Myometrial cell (primary cell): ENCODE measurements around a stretch of chr14.

GRCh38 chr14:55212541-55212966 lies 21.2 kb upstream of the DLGAP5 start:
- RAMPAGE, long total RNA, result no peak

DNA sequence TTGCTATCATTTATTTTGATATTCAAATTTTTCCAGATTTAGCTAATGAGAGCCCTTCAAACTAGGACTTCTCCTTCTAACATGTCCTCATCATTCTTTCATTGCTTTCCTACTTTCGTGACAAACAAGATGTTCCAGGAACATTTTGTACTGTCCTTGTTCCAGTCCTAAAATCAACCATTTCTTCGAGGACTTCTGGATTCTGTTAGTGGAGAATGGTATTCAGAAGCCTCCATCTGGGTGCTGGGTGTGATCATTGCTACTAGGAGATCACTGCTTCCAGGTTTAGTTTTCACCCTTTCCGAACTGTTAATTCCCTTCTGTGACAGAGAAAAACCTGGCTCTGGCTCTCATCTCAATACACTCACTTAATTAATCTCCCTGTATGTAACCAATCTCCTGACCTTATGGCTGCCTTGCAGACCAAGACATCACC lies 29.5 kb upstream of the FBXO34 start:
- RAMPAGE, long total RNA, result no peak

GRCh38 chr14:55301581-55302120 lies 30.4 kb downstream of the FBXO34 start:
- RAMPAGE, long total RNA, result no peak

DNA sequence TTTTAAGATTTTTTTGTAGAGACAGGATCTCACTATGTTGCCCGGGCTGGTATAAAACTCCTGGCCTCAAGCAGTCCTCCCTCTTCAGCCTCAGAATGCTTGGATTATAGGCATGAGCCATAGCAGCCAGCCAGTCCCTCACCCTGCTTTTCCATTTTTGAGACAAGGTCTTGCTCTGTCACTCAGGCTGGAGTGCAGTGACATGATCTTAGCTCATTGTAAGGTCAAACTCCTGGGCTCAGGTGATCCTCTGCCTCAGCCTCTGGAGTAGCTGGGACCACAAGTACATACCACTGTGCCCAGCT lies 33.1 kb downstream of the FBXO34 start:
- RAMPAGE, long total RNA, result no peak

DNA sequence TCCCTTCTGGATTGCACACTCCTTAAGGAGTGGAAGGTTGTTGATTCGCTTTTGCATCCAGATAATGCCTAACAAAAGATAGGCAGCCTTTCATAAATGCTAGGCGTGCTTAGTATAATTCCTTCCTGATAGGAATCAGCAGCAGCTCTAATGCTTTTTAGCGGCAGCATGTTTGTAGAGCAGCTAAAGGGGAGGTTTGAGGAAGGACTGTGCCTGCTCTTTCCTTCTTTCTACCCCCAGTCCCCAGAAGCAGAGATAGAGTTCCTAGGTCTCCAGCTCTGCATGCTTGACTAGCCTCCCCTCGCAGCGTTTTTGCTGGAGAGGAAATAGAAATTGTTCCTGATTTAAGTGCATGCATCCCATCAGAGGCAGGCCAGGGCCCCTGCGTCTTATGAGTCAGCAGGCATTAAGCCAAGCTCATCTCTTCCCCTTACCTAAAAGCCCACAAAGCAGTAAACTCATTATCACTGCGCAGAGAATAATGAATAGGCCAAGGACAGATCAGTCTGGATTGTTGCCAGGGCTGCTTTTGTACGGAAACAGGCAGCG lies 14.0 kb upstream of the TBPL2 start:
- RAMPAGE, long total RNA, result no peak

- RAMPAGE, long total RNA, result no peak
Observed at GRCh38 chr14:55617748-55618252, 37.8 kb downstream of the KTN1 start.

DNA sequence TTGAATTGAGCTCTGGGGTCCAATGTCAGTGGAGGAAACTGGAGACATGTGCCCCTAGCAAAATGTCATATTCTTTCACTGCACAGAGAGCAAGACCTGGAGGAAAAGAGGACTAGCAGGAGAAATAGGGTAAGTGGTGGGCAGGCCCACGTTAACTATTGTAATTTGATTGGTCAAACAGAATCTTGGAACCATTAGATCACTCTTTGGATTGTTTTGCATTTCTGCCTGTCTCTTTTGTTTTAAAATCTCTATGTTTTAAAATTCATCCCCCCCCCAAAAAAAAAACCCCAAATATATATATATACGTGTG lies 113.9 kb upstream of the PELI2 start:
- RAMPAGE, long total RNA, result no peak

DNA sequence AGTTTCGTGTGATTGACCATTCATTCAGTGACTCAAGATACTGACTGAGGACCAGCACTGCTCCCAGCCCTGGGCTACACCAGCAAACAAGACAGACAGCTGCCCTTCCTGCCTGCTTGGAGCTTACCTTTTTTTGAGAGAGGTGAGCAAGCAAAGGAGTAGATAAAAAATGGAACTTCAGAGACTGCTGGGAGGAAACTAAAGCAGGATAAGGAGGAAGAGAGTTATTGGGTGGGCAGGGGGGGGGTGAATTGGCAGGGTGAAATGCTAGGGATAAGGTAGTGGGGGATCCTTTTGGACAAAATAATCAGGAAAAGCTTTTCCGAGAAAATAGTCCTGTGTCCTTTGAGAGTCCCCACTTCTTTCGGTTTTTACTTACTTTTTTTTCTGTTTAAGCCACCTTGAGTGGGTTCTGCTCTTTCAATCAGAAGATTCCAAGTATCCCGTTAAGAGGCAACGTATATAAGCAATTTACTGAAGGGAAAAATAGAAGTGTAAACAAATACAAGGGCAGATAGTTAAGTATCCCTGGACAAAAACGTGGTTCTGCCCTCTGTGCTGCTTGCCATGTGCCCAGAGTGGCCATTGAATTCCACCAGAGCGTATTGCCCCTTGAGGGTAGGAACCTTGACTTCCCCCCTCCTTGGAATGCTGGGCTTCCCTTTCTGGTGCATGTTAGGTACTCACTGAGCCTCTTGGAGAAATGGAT lies 7.1 kb downstream of the PELI2 start:
- RAMPAGE, long total RNA, result no peak

- RAMPAGE, long total RNA, result no peak
Observed at GRCh38 chr14:56133503-56134022, 15.4 kb downstream of the PELI2 start.

GRCh38 chr14:56216971-56217410 lies 98.8 kb downstream of the PELI2 start:
- RAMPAGE, long total RNA, result no peak

GRCh38 chr14:56225413-56226106 lies 107.3 kb downstream of the PELI2 start:
- RAMPAGE, long total RNA, result no peak

DNA sequence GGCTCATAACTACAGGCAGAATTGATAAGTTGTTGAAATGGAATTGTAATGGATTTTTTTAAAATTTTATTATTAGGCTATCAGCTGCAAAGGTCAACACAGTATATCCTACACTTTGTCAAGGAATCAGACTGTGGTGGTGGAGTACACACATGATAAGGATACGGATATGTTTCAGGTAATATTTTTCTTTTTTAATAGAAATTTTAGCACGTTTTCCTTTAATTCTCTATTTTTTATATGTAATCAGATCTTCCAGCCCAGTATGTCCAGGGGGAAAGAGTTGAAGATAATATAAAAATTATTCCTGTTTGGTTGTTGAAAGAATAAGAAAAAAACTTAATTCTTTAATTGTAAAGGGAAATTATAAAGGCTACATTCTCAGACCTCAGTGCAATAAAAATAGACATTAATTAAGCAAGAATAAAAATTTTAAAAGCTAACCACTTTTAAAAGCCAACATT lies 161.4 kb downstream of the PELI2 start:
- RAMPAGE, long total RNA, result no peak

DNA sequence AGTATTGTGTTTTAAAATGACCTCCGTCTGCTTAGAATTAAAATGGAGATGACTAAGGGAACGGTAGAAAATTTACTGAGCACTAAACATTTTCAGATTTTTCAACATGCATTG lies 709 bp downstream of the AP5M1 start:
- RAMPAGE, long total RNA, result no peak

GRCh38 chr14:57343344-57344305 lies 46.8 kb upstream of the NAA30 start:
- RAMPAGE, long total RNA, result no peak

DNA sequence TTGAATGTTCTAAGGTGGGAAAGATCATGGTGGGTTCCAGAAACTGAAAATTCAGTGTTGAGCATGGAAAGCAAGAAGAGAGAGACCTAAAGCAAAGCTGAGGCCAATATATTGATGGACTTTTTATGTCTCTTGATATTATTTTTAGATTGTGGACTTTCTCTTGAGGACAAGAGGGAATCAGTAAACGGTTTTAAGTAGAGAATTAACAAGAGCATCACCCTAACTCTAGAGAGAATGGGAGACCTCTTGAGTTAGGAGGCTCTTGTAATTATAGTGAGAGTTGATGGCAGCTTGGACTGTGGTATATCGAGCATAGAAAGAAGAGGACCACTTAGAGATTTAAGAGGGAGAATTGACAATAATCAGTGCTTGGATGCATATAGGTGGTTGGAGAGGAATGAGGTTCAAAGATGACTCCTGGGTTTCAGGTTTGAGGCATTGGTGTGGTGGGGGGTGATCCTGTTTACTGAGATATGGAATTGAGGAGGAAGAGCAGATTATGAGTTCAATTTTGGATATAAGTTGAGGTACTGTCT lies 17.2 kb downstream of the NAA30 start:
- RAMPAGE, long total RNA, result no peak

GRCh38 chr14:58239336-58240355 lies 5.0 kb upstream of the PSMA3 start:
- RAMPAGE, long total RNA, result no peak

DNA sequence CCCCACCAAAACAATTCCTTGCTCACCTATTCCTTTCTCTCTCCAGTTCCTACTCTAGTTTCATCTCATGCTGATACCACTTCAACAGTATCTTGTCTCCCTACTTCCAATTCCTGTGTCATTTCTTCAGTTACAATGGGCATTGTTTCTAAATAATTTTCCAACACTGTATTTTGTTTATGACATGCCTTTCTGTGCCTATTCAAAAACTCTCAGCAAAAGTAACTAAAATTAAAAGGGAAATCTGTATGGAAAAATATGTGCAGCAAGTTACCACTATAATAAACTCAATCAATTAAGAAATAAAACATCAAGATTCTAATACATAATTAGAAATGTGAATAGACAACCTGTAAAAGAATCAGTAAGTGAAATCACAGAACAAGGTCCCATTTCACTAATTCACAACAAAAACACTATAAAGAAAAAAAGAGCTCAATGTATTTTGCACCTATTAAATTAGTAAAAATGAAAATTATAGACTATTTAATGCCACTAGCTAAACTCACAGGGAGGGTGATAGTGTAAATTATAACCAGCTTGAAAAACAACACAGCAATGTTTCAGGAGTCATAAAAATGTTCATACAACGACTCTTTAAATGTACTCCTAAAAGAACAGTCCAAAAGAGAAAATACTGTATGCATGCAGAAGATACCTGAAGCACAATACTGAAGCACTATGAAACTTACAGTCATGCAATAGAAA lies 9.3 kb upstream of the ARID4A start:
- RAMPAGE, long total RNA, result no peak

DNA sequence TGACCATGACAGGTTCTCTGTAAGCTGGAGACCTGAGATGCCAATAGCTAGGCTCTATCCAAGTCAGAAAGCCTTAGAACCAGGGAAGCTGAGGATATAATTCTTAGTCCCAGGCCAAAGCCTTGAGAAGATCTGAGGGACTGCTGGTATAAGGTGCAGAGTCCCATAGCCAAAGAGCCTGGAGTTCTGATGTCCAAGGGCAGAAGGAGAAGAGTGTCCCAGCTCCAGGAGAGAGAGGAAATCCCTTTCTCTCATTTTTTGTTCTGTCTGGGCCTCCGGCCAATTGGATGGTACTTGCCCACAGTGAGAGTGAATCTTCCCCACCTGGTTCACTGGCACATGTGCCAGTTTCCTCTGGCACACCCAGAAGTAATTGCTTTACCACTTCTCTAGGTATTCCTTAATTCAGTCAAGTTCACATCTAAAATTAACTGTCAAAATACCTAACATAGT lies 15.3 kb downstream of the ARID4A start:
- RAMPAGE, long total RNA, result no peak

DNA sequence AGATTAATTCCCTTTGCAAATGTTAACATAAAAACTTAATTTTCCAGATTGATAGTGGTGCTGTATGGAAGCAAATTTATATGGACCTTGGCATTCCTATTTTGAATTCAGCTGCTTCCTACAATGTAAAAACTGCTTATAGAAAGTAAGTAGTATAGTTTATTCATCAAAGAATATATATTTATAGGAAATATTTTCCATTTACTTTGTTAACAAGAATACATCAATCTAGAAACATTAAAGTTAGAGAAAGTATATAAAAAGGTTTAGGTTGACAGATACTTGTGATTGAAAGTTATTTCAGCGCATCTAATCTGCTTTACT lies 48.6 kb downstream of the ARID4A start:
- RAMPAGE, long total RNA, result no peak

DNA sequence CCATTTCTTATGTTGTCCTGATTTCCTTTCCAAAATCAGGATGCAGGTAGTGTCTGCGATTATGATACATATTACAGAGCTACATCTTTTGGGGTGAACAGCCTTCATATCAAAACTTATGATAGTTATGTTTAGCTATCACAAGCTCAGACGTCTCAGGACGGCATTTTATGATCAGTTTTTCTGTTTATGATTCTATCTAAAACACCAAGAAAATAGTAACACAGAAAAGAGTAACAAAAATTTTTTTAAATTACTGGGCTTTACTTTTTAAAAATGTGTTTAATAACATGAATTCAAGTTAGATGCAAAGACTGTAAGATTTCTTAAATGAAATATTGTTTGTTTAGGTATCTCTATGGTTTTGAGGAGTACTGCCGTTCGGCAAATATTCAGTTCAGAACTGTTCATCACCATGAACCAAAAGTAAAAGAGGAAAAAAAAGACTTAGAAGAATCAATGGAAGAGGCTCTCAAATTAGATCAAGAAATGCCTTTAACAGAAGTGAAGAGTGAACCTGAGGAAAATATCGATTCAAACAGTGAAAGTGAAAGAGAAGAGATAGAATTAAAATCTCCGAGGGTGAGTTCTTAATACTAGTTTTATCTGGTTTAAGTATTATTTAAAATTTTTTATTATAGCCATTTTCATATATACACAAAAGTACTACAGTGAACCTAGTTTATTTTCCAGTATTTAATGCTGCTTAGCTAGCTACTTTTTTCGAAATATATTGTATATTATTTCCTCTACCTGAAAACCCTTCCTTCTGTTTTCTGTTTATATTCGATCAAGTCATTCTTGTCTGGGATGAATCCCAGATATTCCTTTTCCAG lies 48.2 kb upstream of the TOMM20L start:
- RAMPAGE, long total RNA, result no peak